Bile duct (tissue), 1 donor: Measurements from ENCODE around the gene A1CF.

DNA sequence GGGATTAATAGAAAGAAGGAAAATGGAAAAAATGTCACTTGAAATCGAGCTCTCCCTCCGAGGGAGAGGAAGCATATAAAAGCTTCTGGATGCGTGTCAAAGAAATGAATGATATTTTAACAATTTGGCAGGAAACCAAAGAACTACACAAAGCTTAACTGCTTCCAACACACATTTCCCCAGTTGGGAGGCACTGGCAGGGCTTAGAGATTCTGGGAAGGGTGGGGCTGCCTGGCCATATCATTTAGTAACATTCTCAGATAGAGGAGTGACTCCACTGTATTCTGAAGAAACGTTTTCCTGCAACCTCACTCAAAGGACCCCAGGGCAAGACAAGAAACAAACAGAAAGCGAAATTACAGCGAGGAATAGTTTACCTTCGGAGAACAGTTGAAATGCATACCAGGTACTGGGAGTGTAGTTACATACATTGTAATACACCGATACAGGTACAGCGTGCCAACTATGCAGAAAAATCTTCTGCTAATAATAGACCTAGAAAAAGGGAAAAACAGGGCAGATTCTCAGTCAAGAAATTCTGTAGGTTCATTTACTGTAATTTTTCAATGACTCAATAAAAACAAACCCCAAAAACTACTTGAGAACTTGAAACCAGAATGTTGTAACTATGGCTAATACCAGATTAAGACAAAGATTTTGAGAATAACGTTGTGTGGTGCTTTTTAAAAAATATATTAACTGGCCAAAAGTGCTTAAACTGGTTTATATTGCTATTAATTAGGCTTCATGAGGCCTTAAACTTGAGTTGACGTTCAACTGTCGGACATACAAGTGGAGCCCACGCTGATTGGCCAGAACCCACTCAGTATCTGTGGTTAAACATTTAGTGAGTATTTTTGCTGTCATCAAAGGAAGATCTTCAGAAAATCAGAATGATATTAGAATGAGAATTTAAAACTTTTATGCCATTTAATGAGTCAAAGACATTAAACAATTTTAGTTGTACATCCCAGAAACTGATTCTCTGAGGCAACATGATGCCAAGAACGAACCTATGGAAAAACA, 75.8 kb upstream of the ASAH2 start:
- PRO-cap: no peak

DNA sequence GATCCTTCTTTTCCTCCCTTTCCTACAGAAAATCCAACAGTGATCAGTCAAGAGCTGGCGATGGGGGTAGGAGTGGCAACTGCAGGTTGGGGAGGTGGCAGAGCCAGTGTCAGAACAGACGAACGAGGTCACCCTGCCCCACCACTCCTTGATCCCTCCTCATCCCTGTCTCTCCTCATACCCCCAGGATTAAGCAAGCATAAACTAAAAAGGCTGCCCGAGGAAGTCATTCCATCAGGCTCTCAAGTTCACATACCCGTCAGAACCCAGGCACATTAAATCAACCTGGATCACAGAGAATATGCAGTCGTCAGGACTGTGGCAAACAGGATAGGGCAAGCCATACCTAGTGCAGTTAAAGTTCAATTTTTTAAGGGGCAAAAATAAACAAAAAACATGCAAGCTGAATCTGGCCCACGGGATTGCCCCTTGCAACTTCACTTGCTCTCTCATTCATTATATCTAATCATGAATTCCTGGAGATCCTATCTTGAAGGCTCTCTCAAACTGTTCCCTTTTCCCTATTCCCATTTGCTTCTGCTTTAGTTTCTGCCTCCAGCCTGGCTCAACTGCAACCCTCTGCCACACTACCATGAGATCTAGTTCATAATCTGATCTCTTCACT, 110.0 kb upstream of the ASAH2 start:
- PRO-cap: no peak

- PRO-cap: no peak
Measured at GRCh38 chr10:50362744-50363116, 111.4 kb upstream of the ASAH2 start.

- PRO-cap: no peak
Measured at GRCh38 chr10:50614054-50615017, 9.4 kb downstream of the SGMS1 start.

GRCh38 chr10:50622674-50623140, 1.0 kb downstream of the SGMS1 start:
- PRO-cap: unidirectional peak, plus-strand start at chr10:50622853; bidirectional peak, plus-strand start at chr10:50622949, minus-strand start at chr10:50622958

- PRO-cap: no peak
Measured at GRCh38 chr10:50648150-50648657, 24.4 kb upstream of the SGMS1 start.

GRCh38 chr10:50773523-50773918, 33.8 kb downstream of the ASAH2B start:
- PRO-cap: no peak

GRCh38 chr10:50819874-50820239, 65.6 kb downstream of the A1CF start:
- PRO-cap: no peak

DNA sequence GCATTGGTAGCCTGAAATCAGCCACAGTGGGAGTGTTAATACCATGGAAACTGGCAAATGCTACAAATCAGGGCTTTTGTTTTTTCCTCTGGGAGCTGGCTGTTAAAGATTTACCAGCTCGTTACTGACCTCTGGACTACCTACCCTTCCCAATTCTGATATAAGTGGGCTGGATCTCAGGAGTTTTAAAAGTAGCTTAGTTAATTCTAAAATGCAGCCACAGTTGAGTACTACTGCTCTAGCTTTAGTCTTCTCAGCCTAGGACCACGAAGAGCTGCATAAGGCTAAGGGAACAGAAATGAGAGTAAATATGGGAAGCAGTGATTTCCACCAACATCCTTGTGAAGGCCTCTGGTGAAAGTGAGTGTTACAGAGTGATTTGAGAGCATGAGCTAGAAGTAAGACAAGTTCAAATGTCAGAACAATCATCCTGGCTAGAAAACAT, 53.2 kb downstream of the A1CF start:
- PRO-cap: no peak

DNA sequence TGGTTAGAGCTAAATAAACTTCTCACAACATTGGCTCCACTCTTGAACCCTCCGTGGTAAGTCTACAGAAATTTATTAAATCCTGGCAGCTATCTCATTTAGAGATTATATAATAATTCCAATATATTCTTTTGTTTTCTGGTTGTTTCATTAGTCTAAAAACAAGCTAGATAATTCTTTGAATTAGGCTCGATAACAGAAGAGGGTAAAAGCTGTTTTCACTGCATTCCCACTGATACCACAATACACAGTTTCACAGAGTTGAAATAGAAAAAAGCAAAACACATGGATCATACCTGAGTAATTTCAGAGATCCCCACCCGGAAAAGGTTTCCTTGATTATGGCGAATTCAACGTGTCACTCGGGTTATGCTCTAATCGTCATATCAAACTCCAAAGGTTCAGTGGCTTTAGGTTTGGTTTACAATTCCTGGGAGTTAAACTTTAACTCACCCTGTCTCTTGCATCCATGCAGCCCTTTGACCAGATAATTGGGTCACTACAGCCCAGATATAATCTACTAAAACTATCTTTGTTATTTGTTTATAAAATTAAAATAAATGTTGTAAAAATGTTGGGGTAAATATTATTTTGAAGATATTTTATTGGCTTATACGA, at the start of gene A1CF:
Gene A1CF, minus strand, starts transcription at position 343 of the 618 bp plus-strand sequence.
- PRO-cap: unidirectional peak, minus-strand start at position 343 of the sequence

GRCh38 chr10:51242464-51243342, 168.4 kb downstream of the PRKG1 start:
- PRO-cap: no peak

GRCh38 chr10:51267838-51268575, 193.7 kb downstream of the PRKG1 start:
- PRO-cap: no peak

GRCh38 chr10:51647019-51647410, 52.4 kb downstream of the CSTF2T start:
- PRO-cap: no peak

DNA sequence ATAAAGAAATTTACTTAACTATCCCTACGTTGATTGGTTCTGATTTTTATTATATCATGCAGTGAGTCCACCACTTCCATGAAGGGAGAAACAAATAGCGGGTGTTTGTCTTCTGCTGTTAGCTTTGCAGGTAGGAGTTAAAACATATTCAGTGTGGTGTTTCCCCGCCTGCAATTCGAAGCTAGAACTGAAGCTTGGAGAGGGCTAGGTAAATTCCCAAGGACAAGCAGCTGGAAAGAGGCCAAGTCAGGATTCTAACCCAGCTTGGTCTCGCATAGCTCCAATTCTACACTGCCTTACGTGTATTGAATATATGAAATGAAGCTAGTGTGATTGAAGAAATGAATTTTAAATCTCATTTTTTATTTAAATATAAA, 1.0 kb upstream of the CSTF2T start:
- PRO-cap: no peak

DNA sequence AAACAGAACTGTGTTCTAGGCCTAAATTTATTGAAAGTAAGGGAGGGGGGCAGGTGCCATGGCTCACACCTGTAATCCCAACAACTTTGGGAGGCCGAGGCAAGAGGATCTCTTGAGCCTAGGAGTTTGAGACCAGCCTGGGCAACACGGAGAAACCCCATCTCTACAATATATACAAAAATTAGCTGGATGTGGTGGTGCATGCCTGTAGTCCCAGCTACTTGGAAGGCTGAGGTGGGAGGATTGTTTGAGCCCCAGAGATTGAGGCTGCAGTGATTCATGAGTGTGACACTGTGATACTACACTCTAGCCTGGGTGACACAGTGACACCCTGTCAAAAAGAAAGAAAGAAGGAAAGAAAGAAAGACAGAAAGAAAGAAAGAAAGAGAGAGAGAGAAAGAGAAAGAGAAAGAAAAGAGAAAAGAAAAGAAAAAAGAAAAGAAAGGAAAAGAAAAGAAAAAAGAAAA, 134.9 kb upstream of the CSTF2T start:
- PRO-cap: no peak

DNA sequence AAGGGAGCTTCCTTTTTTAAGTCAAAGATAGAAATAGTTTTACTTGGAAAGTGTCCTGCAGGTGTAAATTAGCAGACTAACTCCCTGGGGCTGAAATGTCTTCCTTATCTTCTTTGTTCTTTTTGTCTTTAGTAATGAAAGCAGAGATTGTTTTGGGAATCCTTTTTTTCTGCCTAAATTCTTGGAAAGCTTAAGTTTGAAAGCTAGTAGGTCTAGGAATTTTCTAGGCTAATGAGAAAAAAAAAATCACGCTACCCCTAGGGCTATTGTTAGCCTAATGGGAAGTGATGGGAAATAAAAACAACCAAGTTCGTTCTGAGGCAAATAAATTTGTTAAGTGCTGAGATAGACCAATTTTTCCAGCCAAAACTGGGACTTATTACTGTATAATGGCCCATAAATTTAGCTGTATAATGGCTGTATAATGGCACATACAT, 139.2 kb upstream of the CSTF2T start:
- PRO-cap: no peak

GRCh38 chr10:52318925-52319303, 4.8 kb downstream of the DKK1 start:
- PRO-cap: no peak

- PRO-cap: no peak
Measured at GRCh38 chr10:52953392-52953712, 180.8 kb upstream of the MBL2 start.

DNA sequence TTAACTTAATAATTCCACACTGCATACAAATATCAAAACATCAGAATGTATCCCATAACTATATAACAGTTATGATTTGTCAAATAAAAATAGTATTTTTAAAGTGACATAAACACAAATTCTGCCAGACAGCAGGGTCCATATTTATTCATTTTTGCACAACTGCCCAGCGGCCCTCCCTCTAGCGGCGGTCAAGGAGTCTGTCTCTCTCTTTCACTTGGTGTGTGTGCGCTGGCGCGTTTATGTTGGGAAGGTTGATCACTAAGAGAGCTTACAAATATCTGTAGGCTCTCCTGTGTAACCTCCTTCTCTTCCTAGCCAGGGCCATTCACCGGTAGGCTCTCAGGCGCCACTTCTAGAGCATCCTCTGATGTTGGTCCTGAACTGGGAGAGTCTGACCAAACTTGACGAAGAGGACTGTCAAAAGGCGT, 731.4 kb downstream of the ZWINT start:
- PRO-cap: no peak

DNA sequence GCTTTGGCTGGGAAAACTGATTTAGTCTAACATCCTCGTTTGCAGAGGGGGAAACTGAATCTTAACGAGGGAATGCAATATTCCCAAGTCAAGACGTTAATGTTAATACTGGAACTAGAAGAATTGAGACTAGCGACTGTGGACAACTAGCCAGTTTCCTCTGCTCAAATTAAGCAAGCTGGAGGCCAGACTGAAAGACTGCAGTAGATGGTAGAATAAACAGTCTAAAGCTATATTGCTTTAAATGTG, 702 bp upstream of the TFAM start:
- PRO-cap: no peak